Measurements from ENCODE around the gene SDAD1.

DNA sequence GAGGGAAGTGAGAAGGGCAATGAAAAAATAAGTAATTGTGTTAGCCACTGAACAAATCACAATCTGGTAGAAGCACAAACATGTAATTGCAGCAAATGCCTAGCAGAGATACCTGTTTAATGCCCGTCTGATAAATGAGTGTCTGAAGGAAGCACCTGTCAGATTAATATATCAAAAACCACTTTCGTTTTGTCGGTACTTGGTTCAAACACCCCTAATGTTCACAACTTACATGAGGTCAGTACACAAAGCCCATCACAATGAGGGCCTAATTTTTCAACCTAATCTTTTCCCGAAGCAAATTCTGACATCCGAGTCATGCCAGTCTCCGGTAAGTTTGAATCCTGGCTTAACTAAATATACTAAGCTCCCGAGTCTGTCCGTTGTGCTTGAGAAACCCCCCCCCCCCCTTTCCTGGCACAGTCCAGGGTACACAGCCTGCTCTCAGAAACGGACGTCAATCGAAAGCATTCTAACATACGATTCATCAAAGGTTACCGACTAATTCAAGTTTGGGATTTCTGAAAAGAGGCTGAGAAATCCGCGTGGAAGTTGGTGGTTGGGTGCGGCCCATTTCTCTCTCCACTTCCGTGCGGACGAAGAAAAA lies 764 bp downstream of the SDAD1 start:
- CAGE, long polyA plus RNA = no peak
- RRBS = no CpG with 5 or more reads among the region's 19 CpGs

DNA sequence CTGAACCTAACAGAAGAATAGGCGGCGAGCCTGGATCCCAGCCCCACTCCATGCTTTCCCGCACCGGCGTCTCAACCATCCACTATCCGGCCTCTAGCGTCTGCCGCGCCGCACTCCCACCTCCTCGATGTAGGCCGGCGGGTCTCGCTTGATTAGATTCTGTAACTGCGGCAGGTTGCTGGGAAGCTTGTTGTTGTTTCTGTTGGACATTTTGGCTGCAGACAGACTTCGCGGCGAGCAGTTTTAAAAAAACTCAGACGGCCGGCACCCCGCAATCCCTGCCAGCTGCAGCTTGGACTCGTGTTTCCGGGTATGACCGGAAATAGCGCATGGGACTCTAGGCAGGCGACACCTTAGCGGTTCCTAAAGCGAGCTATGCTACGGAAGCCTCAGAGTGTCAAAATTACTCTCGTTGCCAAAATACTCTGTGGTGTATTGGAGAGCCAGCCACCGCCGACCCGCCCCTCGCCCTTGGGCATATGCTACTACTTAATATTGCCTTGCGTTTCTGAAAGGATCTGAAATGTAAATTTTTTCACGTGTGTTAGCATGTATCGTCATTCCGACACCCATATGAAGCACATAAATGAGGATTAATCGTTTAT lies at the start of gene SDAD1:
Gene SDAD1 (minus strand): TSS at position 314 of the 605 bp plus-strand sequence.
- CAGE, long polyA plus RNA = start-site peak on the minus strand centred at position 296 of the sequence, 37 bp wide, 786 and 284 reads in 2 replicates
- RRBS = 2% methylated on average over 9 of the region's 39 CpGs

GRCh38 chr4:76198460-76199169 lies 15.0 kb downstream of the SCARB2 start:
- CAGE, long polyA plus RNA = no peak
- RRBS = no CpG with 5 or more reads among the region's 3 CpGs

DNA sequence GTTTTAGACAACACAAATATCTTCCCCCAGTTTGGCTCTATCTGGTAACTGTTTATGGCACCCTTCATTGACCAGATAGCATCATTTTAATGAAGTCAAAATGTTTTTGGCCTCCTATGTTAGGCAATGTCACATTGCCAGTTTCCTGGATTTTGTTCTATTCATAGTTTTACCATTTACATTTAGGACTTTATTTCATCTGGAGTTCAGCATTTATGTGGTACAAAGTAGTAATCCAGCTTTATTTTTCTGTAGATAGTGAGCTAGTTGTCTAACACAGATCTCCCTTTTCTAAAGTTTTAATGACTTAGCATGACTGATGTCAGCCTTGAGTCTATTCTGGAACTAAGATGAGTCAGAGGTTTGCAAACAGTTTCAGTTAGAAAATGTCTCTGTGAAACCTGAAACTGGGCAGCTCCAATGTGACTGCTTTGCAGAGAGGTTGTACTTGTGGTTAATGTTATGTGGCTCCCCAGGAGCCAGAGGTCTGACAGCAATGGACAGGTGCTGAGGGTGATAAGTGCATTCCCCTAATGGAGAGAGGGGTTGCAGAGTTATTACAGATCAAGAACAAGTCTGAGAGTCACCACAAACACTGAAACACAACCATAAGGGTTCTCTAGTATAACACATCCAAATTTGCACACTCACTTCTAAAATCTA lies 5.2 kb upstream of the STBD1 start:
- CAGE, long polyA plus RNA = no peak

GRCh38 chr4:76307110-76307365 lies 505 bp downstream of the STBD1 start:
- CAGE, long polyA plus RNA = no peak
- RRBS = under 1% methylated on average over 9 of the region's 19 CpGs

DNA sequence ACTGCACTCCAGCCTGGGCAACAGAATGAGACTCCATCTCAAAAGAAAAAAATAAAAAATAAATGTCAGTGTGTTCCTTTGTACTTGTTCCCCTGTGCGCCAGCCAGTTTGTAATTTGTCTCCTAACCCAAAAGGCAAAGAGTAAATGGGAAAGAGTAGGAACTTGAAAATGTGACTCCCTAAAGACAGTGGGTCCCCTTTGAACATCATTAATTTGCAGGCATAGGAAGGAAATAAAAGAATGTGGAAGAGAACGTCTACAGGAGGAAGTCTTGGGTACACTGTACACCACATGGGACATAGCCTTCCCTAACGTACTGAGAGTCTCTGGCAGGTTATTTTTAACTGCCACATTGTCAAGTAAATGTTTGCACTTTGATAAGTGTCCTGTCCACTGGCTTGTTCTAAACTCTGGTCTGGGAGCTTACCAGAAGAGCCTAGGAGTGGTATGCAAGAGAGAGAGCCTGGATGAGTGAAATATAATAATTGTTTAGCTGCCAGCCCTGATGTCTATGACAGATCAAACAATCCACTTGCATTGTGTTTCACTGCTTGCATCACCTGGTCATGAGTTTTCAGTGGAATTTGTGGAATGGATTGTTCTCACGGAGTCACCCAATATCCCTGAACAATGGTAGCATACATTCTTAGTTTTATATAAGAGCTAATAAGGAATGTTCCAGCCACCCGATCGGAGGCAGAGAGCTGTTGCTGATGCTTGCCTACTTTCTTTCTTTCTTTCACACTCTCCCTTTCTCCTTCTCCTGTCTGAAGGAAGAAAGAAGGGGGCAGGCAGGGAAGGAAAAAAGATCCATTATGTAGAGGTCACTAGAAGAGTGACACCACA lies 91.5 kb downstream of the SHROOM3 start:
- CAGE, long polyA plus RNA = no peak
- RRBS = no CpG with 5 or more reads among the region's 6 CpGs

- CAGE, long polyA plus RNA = no peak
- RRBS = no CpG with 5 or more reads among the region's 5 CpGs
Measured at GRCh38 chr4:76563179-76563930, 128.3 kb downstream of the SHROOM3 start.

DNA sequence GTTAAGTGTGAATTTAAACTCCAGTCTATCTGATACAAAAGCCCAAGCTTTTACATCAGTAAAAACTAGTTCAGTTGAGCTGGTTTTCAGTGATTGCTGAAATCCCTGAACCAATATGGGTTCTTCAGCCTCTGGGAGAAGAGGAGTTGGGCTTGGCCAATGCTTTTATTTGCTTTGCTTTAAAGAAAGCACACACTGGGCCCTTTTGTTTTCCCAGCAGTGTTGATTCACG lies 136.1 kb downstream of the SHROOM3 start:
- CAGE, long polyA plus RNA = no peak
- RRBS = no CpG with 5 or more reads among the region's 1 CpG

- CAGE, long polyA plus RNA = no peak
- RRBS = no CpG with 5 or more reads among the region's 2 CpGs
Measured at GRCh38 chr4:76571468-76571846, 136.4 kb downstream of the SHROOM3 start.

- CAGE, long polyA plus RNA = no peak
- RRBS = no CpG with 5 or more reads among the region's 5 CpGs
Measured at GRCh38 chr4:76631532-76632166, 196.6 kb downstream of the SHROOM3 start.

DNA sequence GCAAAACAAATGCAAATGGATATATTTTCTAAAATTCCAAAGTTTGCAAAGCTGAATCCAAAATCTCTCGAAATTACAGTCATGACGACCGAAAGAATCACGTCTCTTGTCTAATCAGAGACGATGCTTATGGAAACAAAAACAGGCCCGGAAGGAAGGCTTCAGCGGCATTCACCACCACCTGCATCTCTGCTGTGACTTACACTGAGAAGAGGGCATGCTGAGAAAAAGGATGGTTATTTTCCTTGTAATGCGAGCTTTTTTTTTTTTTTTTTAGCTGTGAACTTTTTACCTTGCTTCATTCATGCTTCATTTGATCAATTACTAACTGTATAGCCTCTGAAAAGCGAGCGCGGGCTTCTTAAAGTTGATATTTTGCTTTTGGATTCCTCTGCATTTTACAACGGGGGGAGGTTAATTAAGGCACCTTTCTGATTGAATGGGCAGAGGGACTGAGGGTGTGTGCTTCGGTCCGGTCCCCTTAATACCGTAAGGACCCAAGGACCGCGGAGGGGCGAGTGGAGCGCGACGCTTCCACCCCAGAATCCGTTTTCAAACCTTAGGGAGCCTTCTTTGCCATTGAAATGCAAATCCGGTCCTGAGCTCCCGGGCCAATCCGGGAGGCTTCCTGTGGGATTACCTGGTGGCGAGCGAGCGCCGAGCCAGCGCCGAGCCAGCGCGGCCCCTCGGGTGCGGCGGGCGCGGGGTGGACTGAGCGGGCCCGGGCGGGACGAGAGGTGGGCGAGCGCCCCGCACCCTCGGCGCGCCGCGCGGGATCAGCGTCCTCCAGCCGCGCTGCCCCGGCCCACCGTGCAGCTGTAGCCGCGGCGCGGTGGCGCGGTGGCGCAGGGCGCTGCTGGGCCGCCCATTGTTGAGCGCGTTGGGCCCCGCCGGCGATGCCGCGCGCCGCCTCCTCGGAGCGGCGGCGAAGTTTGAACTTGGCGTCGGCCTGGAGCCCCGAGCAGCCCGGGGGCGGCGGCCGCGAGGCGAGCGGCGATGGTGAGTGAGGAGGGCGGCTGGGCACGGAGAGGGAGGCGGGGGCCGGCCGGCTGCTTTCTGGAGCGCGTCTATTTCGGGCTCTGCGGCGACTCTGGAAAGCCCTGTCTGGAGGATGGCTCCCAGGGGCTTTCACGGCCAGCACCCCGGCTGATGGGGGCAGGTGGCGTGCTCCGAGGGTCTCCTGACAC lies 208.8 kb downstream of the SOWAHB start:
- CAGE, long polyA plus RNA = no peak
- RRBS = 1% methylated on average over 60 of the region's 103 CpGs

DNA sequence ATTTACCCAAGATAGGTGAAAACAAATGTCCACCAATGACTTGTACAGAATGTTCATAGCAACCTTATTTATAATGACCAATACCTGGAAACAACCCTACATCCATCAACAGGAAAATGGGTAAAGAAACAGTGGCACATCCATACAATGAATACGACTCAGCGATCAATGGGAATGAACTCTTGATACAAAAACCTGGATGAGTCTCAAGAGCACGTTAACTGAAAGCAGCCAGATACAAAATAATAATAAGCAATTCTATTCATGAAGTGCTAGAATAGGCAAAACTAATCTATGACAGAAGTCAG lies 205.5 kb downstream of the SOWAHB start:
- CAGE, long polyA plus RNA = no peak
- RRBS = no CpG with 5 or more reads among the region's 3 CpGs

DNA sequence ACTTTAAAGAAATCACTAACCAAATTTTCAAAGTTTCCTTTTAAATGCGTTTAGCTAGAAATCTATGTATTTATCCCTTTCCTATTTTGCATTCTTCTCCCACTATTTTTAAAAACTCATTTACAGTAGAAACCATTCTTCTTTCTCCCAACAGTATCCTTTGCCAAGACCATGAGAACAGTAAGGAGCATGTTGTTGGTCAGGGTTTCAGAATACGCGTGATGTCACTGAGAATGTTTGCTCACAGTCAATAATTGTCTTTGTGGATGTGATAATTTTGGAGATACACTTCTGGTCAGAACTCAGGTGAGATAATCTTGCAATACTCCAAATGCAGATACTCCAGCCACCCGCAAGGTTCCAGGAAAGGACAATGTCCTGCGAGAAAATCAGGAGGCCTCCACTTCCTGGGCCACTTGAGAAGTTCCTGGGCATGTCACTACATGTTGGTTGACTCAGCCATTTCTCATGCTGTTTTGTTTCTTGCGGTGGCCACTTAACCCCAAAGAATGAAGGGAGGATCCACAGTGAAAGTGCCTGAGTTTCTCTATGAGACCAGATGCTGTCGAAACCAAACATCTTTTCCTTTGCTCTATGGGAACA lies 116.2 kb downstream of the SOWAHB start:
- CAGE, long polyA plus RNA = no peak
- RRBS = no CpG with 5 or more reads among the region's 7 CpGs

- CAGE, long polyA plus RNA = no peak
- RRBS = 6% methylated on average over 12 of the region's 43 CpGs
Measured at GRCh38 chr4:76801387-76802266, 96.3 kb downstream of the SOWAHB start.

DNA sequence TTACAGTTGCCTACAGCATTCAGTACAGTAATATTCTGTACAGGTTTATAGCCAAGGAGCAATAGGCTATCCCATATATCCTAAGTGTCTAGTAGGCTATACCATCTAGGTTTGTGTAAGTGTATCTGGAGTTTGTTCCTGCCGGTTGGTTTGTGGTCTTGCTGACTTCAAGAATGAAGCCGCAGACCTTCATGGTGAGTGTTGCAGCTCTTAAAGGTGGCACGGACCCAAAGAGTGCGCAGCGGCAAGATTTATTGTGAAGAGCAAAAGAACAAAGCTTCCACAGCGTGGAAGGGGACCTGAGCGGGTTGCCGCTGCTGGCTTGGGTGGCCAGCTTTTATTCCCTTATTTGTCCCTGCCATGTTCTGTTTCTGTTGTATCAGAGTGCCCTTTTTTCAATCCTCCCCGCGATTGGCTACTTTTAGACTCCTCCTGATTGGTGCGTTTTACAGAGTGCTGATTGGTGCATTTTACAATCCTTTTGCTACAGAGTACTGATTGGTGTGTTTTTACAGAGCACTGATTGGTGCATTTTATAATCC lies 40.3 kb downstream of the SEPTIN11 start:
- CAGE, long polyA plus RNA = no peak
- RRBS = no CpG with 5 or more reads among the region's 11 CpGs

- CAGE, long polyA plus RNA = no peak
- RRBS = no CpG with 5 or more reads among the region's 2 CpGs
Measured at GRCh38 chr4:77007238-77007829, 57.8 kb downstream of the SEPTIN11 start.

DNA sequence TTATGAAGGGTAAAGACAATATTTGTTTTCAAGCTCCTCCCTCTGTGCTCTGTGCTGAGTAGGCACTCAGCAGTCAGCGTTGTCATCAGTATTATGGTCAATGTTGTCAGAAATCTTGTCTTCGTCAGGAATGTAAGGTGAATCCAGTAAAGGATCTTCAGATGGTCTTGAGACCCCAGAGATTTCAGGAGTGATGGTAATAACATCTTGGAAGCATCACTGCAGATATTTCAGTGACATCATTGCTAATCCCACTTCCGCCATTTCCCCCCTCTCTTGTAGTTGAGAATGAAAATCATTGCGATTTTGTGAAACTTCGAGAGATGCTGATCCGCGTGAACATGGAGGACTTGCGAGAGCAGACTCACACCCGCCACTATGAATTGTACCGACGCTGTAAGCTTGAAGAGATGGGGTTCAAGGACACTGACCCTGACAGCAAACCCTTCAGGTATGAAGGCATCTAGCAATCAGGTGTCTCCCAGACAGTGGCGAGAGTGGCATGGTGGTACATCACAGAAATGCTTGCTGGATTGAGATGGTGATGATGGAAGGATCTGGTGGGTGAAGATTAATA lies 55.5 kb downstream of the CCNI start:
- CAGE, long polyA plus RNA = no peak
- RRBS = no CpG with 5 or more reads among the region's 12 CpGs

DNA sequence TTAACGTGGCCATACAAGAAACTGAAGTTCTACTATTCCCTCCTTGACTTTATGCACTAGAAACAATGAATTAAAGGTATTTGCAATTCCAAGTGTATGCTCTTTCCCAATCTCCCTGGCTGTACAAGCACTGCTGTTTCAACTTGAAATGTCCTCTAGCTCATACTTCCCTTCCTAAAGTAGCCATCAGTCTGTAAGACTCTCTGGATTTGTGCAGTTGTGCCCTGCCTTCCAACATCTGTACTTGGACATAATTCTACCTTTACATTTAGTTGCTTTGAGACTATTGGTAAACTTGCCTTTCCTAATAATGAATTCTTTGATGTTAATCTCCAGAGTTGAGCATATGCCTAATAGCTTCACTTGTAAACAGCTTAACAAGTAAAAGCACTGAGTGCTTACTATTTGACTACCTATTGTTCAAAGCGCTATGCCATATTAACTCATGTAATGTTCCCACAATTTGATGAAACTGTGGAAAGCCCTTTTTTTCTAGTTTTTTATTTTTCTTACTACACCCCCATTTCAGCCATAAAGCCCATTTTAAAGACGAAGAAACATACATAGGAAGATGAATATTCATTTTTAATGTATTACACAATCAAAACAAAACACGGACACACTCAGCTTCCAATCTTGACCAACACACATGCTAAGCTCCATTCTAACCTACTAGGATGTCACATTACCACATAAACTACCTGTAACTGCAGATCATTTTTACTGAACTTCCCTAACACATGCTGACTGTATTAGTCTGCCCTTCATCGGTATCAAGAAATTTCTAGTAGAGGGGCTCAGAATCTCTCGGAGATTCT lies 2.1 kb downstream of the CCNI start:
- CAGE, long polyA plus RNA = no peak
- RRBS = no CpG with 5 or more reads among the region's 6 CpGs

DNA sequence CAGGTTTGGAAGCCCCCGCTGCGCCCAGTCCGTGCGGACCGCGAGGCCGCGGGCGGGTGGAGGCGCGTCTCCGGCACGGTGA lies 263 bp downstream of the CCNG2 start:
- CAGE, long polyA plus RNA = no peak
- RRBS = 0% methylated on average over 8 of the region's 13 CpGs

- CAGE, long polyA plus RNA = no peak
- RRBS = no CpG with 5 or more reads among the region's 2 CpGs
Measured at GRCh38 chr4:77922304-77922859, 59.8 kb downstream of the MRPL1 start.